Hair follicle dermal papilla cell (primary cell): ENCODE measurements around a stretch of chr7.

DNA sequence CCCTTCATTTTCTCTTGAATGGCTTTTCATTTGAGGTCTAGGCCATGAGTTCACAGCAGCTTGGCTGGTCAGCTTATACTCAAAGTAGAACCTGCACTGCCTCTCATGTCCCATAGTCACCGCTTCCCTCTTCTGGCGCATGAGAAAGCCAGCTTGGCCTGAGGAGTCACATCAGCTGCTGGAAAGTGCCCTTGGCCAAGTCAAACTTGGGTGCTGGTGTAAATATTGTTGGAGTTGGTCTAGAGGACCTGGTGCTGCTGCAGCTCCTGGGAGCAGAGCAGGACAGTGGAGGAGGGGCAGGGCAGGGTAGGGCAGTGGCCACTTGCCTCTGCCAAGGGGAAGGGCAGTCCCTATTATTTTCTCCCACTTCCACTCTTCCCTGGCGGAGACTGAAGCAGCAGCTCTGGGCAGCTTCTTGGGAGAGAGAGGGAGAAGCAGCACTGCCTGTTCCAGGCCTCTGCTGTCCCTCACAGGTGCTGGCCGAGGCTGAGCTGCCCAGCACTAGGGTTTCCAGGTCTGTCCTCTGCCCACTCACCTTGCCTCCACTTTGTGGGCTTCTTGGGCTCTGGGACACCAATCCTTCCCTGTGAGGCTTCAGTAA, 12.8 kb downstream of the UBE2D4 start:
- CAGE, long polyA plus RNA: no peak

GRCh38 chr7:44018674-44019631, 21.3 kb downstream of the SPDYE1 start:
- CAGE, long polyA plus RNA: no peak

GRCh38 chr7:44038811-44039709, 5.4 kb upstream of the DBNL start:
- CAGE, long polyA plus RNA: no peak

DNA sequence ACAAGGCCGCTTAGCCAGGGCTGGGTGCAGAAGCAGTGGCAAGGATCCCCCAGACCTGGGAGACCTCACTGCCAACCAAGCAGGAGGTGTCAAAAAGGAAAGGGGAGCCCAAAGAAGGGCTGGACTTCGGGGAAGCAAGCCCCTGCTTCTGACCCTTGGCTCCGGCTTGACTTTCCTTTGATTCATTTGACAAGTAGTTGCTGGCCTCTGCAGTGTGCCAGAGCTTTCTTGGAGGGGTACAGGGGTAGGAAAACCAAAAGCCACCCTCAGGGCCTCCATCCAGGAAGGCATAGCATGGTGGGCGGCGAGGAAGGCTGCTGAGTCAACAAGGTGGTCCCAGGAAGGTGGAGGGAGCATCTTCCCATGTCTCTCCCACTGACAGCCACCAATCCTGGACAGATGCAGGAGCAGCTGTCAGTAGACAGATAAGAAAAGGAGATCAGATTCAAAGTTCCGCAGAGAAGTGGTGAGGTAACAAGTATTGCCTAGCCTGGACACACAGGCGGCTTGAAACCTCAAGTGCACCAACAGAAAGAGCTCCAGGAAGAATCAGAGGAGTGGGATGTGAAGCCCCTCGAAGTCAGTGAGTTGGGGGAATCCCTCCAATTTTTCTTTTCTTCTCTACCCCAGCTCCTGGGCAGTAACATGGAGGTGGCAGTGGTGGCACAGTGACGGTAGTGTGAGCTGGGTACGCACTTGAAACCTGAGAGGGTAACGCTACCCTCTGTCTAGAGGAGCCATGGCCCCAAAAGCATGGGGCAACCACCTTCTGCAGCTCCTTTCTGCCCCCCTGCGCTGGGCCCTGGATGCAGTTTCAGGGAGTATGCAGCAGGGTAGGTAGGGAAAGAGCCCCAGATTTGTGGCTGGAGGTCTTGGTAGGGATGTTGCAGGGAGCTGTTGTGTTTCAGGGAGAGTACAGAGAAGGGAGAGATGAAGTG, 2.3 kb upstream of the PGAM2 start:
- CAGE, long polyA plus RNA: no peak

DNA sequence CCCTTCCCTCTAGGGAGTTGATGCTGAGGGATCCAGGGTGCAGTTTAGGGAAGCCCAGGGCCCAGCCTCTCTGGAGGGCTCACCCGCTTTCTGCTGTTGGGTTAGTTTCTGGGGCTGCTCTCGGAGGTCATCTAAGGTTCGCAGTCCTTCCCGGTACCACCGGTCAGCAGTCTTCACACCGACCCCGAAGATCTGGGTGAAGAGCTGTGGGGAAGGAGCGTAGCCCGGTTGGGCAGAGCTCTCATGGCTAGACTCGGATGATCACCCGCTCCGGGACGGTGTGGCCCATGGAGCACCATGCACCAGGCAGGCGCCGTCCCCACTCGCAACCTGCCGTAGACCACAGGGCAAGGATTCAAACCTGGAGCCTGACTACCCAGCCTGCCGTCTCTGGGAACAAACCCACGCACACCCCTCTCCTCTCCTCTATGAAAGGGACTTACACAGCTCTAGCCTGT, 5.9 kb downstream of the POLM start:
- CAGE, long polyA plus RNA: no peak

GRCh38 chr7:44101642-44102000, 2.5 kb upstream of the AEBP1 start:
- CAGE, long polyA plus RNA: no peak

DNA sequence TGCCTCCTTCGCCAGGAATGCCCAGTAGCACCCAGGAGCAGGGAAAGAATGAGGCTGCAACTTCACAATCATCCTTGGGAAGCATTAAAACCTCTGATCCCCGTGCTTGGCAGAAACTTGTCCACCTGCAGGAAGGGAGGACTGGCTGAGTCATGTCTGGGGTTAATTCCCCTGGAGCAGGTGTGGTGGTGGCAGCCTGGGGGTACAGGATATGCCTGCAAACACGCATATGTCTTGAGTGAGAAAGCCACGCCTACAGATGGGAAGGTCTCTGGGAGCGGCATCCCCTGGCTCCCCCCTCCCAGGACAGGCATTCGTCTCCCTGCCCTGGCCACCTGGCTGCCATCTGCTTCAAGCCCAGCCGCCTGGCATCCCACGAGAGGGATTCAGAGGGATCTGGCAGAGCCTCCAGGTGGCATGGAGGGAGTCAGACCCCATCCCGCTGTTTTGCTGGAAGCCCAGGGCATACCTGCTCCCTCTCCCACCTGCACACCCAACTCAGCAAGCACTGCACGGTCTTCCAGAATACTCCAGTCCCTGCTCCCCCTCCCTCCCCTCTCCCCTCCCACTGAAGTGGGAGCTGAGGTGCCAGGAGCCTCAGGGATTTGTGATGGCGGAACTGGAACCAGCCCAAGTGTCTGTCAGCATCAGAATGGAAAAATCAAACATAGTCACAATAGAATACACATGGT, 61.1 kb downstream of the CAMK2B start:
- CAGE, long polyA plus RNA: no peak

GRCh38 chr7:44276013-44276499, 49.3 kb downstream of the CAMK2B start:
- CAGE, long polyA plus RNA: no peak

DNA sequence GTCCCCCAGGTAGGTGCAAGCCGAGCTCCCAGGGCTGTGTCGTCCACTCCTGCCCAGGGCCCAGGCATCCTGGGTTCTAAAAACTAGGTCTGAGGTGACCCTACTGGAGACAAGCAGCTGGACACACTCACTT, 34.2 kb downstream of the CAMK2B start:
- CAGE, long polyA plus RNA: no peak

DNA sequence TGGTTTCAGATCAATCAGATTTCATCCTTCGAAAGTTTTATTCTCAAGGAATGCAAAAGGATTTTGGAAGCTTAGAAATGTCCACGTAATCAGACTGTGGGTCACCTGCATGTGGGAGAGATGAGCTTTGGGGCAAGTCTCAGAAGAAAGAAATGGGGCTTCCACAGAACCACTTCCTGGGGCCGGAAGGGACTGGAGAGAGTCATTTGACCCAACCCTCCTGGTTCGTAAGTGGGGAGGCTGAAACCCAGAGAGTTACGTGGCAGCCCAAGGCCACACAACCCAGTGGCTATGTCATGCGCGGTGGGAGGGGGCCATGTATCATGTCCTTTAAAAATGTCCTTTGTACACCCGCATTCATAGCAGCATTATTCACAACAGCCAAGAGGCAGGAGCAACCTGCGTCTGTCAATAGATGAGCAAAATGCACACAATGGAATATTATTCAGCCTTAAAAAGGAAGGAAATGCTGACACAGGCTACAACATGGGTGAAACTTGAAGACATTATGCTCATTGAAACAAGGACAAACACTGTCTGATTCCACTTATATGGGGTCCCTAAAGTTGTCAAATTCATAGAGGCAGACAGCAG, 15.1 kb downstream of the CAMK2B start:
- CAGE, long polyA plus RNA: no peak

- CAGE, long polyA plus RNA: no peak
Measured at GRCh38 chr7:44322611-44323184, 2.7 kb downstream of the CAMK2B start.

DNA sequence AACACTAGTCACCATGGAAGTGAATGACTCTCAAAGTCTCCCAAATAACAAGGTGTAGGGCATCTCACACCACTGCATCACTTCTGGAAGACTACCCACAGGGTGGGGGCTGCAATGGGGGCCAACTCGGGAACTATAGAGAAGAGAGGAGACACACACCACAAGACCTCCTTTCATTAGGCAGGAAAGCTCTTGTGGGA, 58.6 kb upstream of the CAMK2B start:
- CAGE, long polyA plus RNA: no peak

GRCh38 chr7:44634258-44634581, 27.8 kb downstream of the OGDH start:
- CAGE, long polyA plus RNA: no peak

DNA sequence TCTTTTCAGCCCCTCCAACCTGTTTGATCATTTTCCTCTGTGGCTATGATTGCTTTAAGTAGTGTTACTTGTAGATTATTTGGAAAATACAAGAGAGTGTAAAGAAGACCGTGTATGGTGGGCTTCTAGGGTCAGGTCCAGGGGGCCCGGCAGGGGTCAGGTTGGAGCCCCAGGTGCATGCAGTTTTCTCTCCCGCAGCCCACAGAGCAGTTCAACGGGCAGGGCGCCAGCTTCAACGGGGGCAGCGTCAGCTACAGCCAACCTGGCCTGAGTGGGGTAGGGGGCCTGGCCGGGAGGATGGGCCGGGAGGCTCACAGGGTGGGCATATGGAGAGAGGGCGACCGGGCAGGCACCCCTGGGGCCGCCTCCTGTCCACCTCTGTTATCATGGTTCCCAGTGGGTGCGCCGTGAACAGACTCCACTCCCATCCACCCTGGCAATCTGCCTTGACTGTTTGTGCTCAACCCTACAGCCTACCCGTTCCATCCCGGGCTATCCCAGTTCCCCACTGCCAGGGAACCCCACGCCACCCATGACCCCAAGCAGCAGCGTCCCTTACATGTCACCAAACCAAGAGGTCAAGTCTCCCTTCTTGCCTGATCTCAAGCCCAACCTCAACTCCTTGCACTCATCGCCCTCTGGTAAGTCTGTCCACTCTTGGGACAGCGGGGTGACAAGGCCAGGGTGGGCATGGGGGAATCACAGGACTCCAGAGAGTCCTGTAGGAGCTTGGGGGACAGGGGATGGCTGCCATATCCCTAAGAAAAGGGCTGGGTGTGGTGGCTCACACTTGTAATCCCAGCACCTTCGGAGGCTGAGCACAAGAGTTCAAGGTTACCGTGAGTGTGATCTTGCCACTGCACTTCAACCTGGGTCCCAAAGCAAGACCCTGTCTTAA, 11.6 kb downstream of the ZMIZ2 start:
- CAGE, long polyA plus RNA: no peak

- CAGE, long polyA plus RNA: no peak
Measured at GRCh38 chr7:44953227-44953609, 25.6 kb downstream of the MYO1G start.

- CAGE, long polyA plus RNA: no peak
Measured at GRCh38 chr7:44963991-44964434, 14.8 kb downstream of the MYO1G start.

DNA sequence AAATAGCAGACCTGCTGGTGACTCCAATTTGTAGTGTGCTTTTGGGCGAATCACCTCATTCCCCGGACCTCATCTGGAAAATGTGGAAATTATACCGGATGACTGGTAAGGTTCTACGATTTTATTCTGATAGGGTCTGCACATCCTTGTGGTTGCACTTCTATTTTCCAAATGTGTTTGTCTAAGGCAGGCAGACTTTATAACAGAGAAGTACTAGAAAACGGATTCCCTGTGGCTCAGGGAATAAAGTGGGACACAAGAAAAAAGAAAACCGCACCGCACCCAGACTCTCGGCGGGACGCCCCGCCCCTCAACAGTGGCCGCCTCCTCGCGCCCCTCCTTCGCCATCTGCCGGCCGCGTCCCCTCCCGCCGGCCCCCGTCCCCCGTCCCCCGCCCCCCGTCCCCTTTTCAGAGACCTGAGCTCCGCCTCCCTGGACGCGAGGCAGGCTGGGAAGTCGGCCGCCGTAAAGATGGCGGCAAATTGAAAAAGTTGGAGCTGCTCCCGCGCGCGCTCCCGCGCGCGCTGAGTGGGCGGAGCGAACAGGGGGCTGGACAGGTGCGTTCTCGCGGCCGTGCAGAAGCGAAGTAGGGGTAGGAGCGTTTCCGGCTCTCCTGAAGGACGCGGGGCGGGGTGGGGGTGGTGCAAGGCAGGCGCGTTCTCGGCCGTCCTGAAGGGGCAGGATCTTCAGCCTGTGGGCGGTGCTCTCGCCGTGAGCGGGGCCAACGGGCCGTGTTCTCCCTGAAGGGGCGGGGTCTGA, 521 bp upstream of the CCM2 start:
- CAGE, long polyA plus RNA: no peak

- CAGE, long polyA plus RNA: no peak
Measured at GRCh38 chr7:45028104-45028623, 28.2 kb downstream of the CCM2 start.

DNA sequence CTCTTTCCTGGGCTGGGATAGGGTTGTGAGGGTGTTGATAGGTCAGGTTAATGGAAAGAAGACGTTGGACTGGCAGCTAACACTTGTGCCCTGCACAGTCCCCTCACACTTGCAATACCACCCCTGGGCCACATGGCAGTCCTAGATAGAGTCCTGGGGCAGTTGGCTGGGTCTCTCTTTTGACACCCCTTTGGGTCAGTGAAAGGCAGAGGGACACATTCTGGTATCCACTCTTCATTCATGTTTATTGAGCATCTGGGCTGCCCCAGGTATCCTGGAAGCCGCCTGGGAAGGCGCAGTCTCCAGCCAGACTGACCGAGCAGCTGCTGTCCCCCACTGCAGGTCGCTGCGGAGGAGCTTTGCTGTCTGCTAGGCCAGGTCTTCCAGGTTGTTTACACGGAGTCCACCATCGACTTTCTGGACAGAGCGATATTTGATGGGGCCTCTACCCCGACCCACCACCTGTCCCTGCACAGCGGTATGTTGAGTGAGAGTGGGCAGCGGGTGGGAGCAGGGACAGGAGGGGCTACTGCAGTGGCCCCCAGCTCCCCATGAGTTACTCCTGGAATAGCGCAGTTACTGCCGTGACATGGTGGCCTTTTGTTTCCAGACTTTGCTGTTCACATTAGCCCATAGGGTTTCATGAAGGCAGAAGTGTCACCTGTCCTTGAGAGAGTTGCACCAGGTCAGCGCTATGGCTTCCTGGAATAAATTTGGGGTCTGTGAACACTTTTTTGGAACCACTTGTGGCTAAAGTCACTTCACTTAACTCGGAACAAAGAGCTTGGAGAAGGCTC, 19.1 kb downstream of the NACAD start:
- CAGE, long polyA plus RNA: no peak

- CAGE, long polyA plus RNA: no peak
Measured at GRCh38 chr7:45240454-45240721, 82.8 kb downstream of the RAMP3 start.